Thoracic aorta (tissue), 1 donor: ENCODE measurements around a stretch of chr9.

DNA sequence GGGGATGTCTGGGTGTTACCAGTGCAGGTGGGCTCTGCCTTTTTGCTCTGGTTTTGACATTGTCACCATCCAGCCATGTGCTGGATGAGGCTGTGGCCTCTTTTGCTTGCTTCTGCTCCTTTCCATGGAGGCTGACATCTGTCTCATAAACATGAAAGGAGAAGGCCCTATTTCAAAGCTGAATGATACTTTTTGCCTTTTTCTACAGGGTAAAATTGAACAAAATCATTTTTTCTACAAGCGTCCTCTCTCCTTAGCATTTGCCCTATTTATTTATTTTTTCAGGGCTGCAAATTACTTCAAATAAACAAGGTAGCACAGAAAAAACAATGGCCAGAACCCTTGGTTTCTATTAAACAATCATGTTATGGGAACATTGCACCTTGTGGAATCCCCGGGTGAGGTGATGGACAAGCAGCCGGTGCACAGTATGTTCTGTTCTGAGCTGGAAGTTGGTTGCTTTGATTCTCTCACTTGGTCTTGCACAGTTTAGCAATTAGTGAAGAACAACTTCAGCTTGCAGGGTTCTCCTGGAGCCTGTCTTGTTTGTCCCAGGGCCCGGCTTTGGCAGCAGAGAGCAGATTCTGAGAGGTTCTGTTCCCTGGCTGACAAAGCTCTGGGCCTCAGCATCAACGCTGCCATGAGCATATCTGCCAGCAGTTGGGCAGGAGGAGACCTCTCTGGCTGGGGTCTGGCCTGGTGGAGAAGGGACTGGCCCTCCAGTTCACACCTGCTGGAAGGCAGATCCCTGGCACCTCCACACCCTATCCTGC is 16.7 kb downstream of the GADD45G start:
- RAMPAGE, long total RNA: no peak

- RAMPAGE, long total RNA: no peak
Observed at GRCh38 chr9:89654316-89654844, 49.6 kb downstream of the GADD45G start.

- RAMPAGE, long total RNA: no peak
Observed at GRCh38 chr9:89746541-89747181, 141.8 kb downstream of the GADD45G start.

DNA sequence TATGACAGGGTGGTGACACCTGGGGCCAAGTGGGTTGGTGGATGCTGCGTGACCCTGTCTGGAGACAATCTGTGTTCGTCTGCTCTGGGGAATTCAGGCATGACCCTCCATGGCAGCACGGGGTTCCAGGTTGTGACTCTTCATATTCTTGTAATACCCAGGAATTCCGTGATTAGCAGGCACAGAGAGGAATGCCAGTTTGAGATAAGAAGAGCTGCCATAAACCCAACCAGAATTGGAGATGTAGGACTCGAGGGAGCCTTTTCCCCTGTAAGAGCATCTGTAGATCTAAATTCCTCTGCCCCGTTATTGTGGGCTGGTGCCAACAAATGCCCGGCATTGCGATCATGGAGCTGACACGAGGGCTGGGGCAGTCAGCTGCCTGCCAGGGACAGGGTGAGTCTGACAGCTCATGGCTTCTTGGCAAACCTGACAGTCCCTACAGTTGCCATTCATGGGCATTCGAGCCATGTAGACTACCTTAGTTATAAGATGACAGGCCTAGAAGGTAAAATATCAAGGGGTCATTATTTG is 279.8 kb downstream of the GADD45G start:
- RAMPAGE, long total RNA: no peak

GRCh38 chr9:89992401-89993216 is 387.8 kb downstream of the GADD45G start:
- RAMPAGE, long total RNA: no peak

- RAMPAGE, long total RNA: no peak
Observed at GRCh38 chr9:90044563-90045026, 439.8 kb downstream of the GADD45G start.

DNA sequence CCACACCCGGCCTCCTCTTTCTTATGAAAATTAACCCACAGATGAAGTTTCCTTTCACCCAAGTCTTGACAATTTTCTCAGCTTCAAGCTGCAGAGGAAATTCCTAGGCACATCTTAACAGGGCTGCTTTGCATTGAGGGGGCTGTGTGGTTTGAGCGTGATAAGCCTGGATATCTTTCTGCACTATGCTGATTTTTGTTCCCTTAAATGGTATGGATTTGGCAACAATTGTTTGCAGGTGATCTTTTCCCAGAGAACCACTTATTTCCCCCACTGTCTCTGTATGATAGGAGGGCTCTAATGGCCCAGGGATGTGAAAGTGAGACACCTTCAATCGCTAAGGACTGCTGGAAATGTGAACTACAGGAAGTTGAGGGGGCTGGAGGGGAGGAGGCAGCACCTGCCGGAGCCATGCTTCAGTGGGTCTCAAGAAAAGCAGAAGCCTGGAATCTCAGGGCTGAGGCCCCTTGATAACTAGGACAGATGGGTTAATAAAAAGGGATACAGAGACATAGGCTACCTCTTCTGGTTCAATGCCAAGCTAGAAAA is 29.3 kb downstream of the SYK start:
- RAMPAGE, long total RNA: no peak

DNA sequence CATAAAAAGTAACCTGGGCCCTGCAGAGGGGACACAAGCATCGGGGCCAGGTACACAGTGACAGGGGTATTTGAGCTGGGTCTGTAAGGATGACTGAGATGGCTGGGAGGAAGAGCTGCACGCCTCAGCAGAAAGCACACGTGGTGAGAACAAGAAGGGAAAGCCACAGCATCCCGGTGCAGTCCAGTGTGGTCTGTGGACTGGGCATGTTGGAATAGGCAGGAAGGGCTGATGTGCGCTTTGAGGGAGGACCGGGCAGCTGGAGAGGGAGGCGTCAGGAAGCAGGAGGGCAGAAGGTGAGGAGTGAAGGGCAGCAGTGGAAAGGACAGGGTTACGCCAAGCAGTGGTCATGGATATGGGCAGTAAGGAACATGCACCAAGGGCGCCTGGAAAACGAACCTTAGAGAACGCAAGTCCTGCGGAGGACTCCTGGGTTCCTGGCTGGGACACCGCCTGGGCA is 38.1 kb downstream of the SYK start:
- RAMPAGE, long total RNA: no peak

DNA sequence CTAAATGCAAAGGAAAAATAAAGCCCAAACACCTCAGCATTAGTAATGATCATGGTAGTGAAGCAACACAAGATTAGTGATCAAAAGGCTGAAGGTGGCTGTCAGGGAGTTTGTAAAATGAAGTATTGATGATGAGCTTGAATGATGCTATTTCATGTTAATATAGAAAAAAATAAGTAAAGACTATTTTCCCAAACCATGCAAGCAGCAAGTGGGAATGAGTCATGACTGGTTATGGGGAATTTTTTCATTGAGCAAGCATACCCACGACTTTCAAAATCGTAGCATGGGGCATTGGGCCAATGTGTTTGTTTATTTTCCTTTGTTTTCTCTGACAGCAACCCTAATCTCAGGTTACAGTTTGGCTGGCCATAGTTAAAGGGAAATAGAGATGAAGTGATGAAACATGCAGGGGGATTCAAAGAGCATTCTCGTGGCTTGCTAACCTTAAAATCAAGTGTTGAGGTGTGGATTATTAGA is 258.8 kb downstream of the SYK start:
- RAMPAGE, long total RNA: no peak

DNA sequence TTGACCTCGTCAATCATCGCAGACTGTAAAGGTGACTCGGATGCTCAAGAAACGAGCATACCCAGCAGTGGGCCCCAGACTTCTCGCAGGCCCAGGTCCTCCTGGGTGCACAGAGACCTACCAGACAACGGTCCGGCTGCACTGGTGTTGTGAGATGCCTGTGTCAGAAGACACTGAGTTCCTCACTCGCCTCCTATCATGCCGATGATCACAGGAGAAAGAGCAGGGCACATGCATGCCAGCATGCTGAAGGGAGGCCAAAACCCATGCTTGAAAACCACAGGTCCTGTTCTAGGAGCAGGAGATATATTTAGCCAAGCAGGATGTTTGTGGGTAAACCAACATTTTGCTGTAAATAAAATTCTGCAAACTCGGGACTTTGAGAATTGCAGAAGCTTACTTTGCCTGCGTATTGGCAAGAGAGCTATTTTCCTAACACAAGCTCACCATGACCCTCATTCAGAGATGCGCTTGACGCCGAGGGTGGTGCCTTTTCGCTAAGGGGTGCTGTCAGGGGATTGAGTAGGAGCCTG is 198.6 kb downstream of the AUH start:
- RAMPAGE, long total RNA: no peak

DNA sequence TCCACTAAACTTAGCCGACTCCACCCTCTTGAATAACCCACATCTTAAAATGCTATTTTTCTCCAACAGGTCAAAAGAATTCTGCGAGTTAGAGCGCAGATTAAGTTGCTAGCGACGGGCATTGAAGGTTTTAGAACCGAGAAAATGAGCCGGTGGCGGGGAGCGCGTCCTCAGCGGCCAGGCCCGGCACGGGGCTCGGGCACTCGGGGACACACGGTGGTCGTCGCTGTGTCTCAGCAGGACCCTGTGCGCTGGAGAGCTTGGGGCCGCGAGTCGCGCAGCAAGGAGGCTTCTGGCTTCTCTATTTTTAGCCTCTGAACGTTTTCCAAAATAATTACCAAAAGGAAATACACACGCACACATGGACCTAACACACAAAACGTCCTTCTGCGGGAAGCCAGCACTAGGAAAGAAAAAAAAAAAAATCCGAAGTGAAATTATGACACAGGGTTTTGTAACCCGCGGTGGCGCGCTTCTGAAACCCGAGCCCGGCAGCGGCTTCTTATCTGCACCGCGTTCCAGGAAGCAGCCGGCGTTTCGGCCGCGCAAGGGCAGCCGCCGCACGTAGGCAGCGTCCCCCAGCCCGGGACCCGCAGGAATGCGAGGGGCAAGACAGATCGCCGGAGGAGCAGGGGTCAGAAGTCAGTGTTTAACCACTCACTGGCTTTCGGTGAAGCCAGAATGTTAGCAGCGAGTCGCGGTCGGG is 168.3 kb downstream of the AUH start:
- RAMPAGE, long total RNA: no peak

- RAMPAGE, long total RNA: no peak
Observed at GRCh38 chr9:91194124-91194395, 167.7 kb downstream of the AUH start.

- RAMPAGE, long total RNA: no peak
Observed at GRCh38 chr9:91197651-91198156, 164.0 kb downstream of the AUH start.

DNA sequence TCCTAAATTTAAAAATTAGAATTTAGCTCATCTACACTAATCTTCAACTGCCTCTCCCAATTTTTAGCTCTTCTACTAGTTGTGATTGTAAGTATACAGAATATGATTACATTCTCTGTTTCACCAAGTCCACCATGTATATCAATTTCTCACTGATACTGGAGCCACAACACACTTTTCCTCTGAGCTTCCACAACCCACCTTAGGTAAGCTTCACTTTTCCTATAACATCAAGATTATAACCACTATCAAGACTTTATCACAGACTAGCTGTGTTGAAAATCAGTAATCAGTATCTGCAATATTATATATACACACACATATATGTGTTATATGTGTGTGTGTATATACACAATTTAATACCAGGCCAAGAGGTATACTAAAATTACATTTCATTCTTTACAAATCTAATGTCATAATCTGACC is 97.9 kb downstream of the AUH start:
- RAMPAGE, long total RNA: no peak

DNA sequence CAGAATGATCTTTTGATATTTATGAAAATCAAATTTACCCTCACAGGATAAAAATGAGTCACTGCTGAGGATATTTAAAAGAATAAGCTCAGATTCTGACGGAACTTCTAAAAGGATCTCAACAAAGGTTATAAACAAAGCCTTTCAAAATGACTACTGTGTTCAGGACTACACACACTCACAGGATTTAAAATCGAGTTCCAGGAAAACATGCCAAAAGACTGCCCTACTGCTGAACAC is 75.7 kb downstream of the AUH start:
- RAMPAGE, long total RNA: no peak

DNA sequence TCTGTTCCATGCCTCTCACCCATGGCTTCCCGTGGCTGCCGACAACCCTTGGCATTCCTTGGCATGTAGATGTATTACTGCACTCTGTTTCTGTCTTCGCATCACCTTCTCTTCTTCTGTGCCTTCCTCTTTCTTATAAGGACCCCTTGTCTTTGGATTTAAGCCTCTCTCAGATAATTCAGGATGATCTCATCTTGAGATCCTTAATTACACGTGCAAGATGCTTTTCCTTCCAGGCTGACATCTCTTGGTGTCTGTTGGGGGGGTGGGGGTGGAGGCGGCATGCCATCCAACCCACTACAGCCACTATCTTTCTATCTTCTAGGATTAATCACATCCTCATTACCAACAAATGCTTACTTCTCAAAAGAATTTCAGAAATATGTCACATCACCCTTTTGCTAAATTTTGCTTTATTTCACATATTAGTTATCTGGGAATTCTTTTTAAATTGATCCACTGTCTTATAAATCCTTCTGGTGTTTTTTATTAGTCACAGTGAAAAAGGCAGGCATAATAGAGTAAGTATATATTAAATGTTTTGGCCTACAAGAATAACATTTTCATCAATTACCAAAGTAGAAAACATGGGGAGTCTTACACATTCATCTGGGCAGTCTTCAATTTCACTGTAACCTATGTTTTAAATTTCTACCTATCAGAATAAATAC is 70.5 kb downstream of the AUH start:
- RAMPAGE, long total RNA: no peak

DNA sequence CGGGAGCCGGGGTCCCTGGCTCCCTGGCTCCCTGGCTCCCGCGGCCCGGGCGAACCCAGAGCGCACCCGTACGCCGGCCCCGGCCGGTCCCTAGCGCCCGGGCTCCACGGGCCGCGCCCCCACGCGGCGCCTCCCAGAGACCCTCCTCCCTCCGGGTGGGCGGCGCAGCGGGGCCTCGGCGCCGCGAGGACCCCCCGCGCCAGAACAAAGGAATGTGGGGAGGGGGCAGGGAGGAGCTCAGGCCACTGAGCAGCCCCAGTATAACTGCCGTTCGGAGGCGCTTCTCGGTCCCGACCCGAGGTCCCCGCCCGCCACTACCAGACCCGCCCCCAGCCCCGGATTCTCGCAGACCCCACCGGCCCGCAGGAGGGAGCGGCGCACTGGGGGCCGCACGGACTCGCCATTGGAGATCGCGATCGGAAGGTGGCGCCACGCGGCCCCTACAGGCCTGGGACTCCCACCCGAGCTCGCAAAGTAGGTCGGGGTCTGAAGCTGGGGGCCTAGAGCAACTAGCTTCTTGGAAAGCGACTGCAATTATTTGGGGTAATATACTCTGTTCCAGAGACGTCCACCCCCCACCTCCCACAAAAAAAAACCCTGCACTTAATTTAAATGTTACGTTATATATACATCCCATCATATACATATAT is 2.3 kb downstream of the NFIL3 start:
- RAMPAGE, long total RNA: no peak

DNA sequence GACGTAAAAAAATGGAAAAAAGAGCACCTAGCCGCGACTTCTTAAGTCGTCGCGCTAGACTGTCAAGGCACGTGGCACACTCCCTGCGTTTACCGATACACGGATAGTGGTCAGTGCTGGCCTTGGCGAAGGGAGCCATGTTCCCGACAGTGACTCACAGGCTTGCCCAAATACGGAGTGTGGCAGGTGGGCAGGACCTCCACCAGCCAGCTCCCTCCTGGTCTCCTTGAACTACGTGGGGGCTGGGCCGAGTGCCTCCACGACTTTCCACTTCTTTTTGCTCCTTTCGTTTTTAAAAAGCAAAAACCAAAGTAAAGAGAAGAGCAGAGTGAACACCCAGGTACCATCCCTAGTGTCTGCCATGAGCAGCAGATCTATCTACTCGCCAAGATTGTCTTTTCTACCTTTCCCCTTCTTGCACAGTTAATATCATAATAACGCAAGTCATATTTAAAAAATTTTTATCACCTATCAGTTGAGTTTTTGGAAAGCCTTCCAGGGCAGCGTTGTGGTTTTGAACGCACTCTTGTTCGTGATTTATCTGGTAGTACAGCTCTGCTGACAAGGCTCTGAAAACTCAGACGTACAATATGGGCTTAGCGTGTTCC is 1.4 kb upstream of the NFIL3 start:
- RAMPAGE, long total RNA: start-site peak on the minus strand centred at position 109 of the sequence, 91 bp wide, 10 reads

GRCh38 chr9:91483758-91484382 is 60.2 kb upstream of the NFIL3 start:
- RAMPAGE, long total RNA: no peak

DNA sequence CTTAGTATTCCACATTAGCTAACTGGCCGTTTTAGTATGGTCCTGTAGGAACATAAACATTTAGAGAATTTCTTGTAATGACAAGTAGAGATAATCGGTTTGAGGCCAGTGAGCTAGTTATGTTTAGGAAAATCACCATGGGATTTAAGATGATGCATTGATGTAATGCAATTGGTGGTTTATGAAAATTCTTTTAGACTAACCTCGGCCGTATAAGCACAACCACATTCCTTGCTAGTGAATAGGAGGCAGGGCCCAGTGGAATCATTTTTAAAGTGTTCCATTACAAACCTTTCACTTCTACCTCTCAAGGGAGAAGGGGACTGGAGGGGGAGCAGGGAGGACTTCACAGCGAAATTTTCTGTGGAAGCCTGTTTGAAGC is 71.8 kb upstream of the NFIL3 start:
- RAMPAGE, long total RNA: no peak